Caco-2 (cell line): ENCODE data around the gene DNAL1.

DNA sequence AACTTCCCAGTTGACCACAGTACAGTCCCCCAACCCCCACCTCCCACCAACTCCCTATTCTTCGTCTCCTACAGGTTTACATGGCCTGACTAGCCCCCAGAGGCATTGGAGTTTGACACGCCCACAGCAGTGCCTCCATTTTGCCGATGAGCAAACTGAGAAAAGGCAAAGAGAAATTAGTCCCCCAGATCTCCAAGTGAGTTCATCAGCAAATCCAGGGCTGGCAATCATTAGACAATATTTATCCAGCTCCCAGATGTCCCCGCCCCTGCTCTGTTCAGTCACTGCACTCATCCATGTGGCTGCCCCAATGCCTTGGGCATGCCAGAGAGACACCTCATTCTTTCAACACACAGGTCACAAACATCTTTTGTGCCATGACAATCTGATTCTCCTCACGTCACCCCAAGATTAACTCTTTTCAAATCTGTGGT, 43.6 kb downstream of the DPF3 start:
- PRO-cap: no peak
- RRBS: no CpG with 5 or more reads among the region's 5 CpGs

DNA sequence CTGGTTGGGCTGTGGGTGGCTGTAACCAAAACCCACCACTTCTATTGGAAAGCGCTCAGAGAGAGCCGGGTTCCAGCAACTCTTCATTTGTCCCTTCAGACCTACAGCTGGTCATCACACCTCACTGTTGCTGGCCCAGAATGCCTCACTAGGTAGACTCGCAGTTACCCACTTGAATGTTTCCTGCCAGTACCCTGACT, 33.6 kb downstream of the DCAF4 start:
- PRO-cap: no peak
- RRBS: 95% methylated on average over 2 of the region's 3 CpGs

DNA sequence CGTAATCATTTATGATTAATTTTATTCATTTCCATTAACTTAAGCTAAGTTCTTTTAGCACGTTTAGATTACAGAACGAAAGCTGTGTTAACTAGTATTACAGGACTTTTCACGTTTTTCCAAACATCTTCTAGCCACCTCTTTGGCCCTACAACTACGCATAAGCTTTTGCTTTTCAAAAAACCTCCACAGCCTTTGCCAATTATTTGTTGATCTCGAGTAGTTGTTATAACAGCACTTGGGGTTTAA, 490 bp upstream of the RBM25 start:
- PRO-cap: no peak
- RRBS: no CpG with 5 or more reads among the region's 6 CpGs

DNA sequence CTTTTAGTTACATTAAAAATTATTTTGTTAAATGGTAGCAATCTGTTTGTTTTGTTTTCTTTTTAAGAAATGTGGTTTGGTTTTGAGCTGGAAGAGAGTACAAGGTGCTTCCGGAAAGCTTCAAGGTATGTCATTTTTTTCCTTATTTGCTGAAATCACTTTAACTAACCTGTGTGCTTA, 25.0 kb downstream of the RBM25 start:
- PRO-cap: no peak
- RRBS: no CpG with 5 or more reads among the region's 1 CpG

- PRO-cap: no peak
- RRBS: no CpG with 5 or more reads among the region's 3 CpGs
Observed at GRCh38 chr14:73107528-73107962, 28.8 kb upstream of the PSEN1 start.

GRCh38 chr14:73206257-73206682, 31.0 kb upstream of the PAPLN start:
- PRO-cap: no peak
- RRBS: no CpG with 5 or more reads among the region's 3 CpGs

- PRO-cap: no peak
- RRBS: 97% methylated on average over 21 of the region's 44 CpGs
Observed at GRCh38 chr14:73239399-73240037, 2.2 kb downstream of the PAPLN start.

GRCh38 chr14:73461815-73462802, 3.8 kb upstream of the NUMB start:
- PRO-cap: bidirectional peak, plus-strand start at chr14:73462416, minus-strand start at chr14:73462329
- RRBS: no CpG with 5 or more reads among the region's 8 CpGs

DNA sequence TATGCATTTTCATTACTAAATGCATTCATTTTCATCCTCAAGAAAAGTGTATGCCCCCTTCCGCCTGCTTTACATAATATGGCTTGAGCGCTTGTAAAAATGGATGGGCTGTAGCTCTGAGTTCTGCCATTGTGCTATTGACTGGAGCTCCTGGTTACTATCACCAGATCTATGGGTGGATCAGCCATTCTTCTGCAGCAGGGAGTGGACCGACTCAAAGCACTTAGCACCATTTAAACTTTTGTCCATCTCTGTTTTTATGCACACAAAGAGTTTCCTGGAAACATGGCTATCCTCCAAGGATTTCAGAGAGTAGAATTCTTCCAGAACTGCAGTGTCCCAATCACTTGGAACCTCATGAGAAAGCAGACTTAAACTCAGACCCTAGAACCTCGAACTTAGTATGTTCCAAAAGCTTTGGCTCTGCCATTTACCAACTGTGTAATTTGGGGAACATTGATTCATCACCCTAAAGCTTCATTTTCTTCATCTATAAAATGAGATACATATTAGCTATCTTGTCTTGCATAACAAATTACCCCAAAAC, 4.5 kb upstream of the NUMB start:
- PRO-cap: no peak
- RRBS: no CpG with 5 or more reads among the region's 4 CpGs

GRCh38 chr14:73568627-73568880, 459 bp upstream of the ACOT2 start:
- PRO-cap: no peak
- RRBS: no CpG with 5 or more reads among the region's 6 CpGs

GRCh38 chr14:73644410-73645521, at the start of gene DNAL1:
Gene DNAL1 (plus strand): TSS chr14:73644986.
- PRO-cap: bidirectional peak, plus-strand start at chr14:73644599, minus-strand start at chr14:73644564; bidirectional peak, plus-strand start at chr14:73644988, minus-strand start at chr14:73644898
- RRBS: 3% methylated on average over 28 of the region's 51 CpGs

- PRO-cap: no peak
- RRBS: no CpG with 5 or more reads among the region's 12 CpGs
Observed at GRCh38 chr14:73729416-73729809, 15.2 kb upstream of the PNMA1 start.

- PRO-cap: no peak
- RRBS: no CpG with 5 or more reads among the region's 8 CpGs
Observed at GRCh38 chr14:73737880-73738295, 22.2 kb downstream of the MIDEAS start.

DNA sequence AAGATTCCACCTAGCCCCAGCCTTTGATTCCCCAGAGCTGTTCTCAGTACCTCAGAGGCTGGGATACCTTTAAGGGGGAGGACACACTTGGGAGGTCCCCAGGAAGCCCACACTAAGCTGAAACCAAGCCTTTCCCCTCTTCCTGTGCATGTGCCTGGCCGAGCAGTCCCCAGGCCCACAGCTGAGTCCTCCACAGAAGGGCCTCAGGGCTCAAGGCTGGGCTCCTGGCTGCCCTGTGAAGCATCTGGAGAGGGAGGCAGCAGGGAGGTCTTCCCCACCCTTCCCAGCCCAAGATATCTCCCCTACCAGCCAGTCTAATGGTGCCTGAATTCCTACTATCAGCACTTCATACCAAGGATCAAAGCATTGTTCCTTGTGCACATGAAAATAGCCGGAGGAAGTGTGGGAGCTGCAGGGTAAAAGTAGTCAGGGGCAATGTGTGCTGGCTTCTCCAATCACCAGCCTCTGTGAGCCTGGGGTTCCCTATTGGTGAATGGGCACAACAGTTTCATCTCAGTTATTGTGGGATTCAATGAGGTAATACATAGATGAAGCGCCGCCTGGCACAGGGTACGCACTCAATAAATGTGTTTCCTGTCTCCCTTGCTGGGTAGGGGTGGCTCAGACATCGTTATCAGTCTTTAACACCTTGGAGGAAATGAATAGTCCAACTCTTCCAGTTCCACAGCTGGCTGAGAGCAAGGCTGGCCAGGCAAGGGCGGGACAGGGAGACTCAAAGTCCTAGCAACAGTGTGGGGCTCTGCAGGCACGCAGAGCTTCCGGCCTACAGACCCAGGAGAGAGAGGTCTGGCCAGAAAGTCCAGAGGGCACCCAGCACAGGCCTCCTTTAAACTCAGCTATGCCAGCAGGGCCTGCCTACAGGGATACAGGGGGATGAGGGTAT, 6.9 kb downstream of the MIDEAS start:
- PRO-cap: no peak
- RRBS: no CpG with 5 or more reads among the region's 9 CpGs

DNA sequence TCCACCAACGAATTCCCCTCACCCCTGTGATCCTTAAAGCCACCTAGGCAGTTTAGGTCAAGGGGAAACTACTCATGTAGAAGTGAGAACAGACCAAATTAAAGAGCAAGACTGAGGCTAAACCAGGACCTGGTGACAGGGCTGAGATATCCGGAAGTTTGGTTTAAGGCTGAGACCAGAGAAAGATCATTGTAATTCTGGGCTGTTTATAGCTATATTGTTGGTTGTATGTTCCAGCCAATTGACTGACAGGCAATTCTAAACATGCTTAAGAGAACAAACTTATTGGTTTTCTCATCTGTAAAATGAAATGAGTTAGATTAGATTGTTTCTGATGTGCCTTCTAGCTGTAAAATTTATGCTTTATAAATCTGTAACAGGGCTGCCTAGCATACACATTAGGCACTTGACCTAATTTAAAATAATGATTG, 37.5 kb upstream of the MIDEAS start:
- PRO-cap: no peak
- RRBS: no CpG with 5 or more reads among the region's 2 CpGs

DNA sequence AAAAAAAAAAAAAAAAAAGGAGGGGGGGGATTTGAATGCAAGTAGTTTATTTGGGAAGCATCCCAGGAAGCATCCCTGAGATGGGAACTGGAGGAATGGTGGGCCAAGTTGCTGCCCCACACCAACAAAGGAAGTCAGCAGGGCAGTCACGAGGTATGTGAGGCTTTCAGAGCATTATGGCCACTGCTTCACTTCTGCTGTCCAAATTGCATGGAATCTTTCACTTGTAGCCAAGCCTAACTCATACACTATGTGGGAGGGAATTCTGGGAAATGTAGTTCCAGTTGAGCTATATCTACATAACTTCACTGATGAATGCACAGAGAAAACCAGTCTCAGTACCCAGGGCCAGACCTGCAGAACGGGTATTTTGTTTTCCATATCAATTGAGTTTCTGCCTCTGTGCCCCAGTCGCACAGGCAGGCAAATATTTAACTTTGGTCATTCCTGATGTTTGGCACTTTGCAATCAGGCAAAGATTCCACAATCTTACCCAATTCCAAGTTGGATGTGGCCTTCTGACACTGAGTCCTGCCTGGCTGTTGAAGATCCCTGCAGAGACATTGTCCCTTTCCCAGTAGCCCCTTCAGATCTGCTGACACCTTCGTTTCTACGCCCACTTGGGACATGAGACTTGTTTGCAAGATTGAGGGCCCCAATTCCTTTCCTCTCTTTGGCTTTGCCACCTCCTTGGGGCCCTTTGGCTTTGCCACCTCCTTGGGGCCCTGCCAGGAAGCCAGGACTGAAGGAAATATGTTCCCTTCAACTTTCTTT, 14.9 kb upstream of the PTGR2 start:
- PRO-cap: bidirectional peak, plus-strand start at position 527 of the sequence, minus-strand start at position 199 of the sequence
- RRBS: no CpG with 5 or more reads among the region's 5 CpGs

GRCh38 chr14:73966649-73967164, 16.6 kb downstream of the COQ6 start:
- PRO-cap: no peak
- RRBS: no CpG with 5 or more reads among the region's 3 CpGs

DNA sequence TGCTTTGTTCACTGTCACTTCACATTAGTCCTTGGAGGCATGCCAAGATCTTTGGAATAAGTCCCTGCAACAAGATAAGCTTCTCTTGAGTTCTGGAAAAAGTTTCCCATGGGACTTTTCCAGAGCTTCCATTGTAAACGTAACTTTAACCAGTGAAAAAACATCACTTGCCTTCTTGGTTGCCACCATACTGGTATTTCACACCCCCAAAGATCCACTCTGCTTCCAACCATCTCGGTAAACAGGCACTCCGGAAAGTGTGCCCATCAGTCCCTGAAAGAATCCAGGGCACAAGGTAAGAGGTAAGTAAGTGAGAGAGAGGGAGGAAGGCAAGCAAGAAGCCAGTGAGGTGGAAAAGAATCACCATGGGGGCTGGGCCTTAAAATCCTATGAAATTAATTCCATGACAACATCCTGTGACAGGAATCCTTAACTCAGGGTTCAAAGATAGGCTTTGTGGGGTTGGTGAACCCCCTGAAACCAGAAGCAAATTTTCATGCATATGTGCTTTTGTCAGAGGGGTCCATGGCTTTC, 23.7 kb downstream of the COQ6 start:
- PRO-cap: no peak
- RRBS: no CpG with 5 or more reads among the region's 3 CpGs

- PRO-cap: no peak
- RRBS: no CpG with 5 or more reads among the region's 5 CpGs
Observed at GRCh38 chr14:73977783-73978355, 27.8 kb downstream of the COQ6 start.

- PRO-cap: no peak
- RRBS: no CpG with 5 or more reads among the region's 1 CpG
Observed at GRCh38 chr14:74089081-74089457, 4.3 kb downstream of the LIN52 start.